GM12892 (cell line): ENCODE measurements around a stretch of chr9.

GRCh38 chr9:124477756-124478359, 27.6 kb downstream of the ADGRD2 start:
- RRBS = 50% methylated on average over 8 of the region's 50 CpGs

- RRBS = no CpG with 5 or more reads among the region's 15 CpGs
Measured at GRCh38 chr9:124511991-124512386, 4.8 kb upstream of the NR5A1 start.

GRCh38 chr9:124514455-124515190, 7.4 kb upstream of the NR5A1 start:
- RRBS = no CpG with 5 or more reads among the region's 9 CpGs

GRCh38 chr9:124595495-124596096, 88.4 kb upstream of the NR5A1 start:
- RRBS = no CpG with 5 or more reads among the region's 8 CpGs

DNA sequence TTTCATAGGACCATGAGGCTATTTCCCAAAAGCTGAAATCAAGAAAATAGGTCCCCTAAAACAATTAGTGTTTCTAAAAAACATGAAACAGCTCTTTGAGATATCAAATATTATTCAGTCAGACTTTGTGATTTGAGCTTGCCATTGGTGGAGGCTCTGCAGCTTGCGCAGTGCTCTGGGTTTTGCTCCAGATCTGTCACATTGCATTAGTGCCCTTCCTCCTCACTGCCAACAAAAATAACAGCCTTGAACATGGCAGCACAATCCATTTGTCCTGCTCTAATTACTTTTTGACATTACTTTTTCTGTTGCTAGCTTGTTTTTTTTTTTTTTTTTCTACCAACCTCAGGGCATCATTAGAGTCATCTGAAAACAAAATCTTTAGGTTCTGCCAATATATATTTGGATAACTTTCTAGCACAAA, 117.4 kb upstream of the NR5A1 start:
- RRBS = no CpG with 5 or more reads among the region's 1 CpG

GRCh38 chr9:124723212-124723724, 47.8 kb downstream of the NR6A1 start:
- RRBS = no CpG with 5 or more reads among the region's 3 CpGs

- RRBS = no CpG with 5 or more reads among the region's 7 CpGs
Measured at GRCh38 chr9:124734051-124734570, 37.0 kb downstream of the NR6A1 start.

DNA sequence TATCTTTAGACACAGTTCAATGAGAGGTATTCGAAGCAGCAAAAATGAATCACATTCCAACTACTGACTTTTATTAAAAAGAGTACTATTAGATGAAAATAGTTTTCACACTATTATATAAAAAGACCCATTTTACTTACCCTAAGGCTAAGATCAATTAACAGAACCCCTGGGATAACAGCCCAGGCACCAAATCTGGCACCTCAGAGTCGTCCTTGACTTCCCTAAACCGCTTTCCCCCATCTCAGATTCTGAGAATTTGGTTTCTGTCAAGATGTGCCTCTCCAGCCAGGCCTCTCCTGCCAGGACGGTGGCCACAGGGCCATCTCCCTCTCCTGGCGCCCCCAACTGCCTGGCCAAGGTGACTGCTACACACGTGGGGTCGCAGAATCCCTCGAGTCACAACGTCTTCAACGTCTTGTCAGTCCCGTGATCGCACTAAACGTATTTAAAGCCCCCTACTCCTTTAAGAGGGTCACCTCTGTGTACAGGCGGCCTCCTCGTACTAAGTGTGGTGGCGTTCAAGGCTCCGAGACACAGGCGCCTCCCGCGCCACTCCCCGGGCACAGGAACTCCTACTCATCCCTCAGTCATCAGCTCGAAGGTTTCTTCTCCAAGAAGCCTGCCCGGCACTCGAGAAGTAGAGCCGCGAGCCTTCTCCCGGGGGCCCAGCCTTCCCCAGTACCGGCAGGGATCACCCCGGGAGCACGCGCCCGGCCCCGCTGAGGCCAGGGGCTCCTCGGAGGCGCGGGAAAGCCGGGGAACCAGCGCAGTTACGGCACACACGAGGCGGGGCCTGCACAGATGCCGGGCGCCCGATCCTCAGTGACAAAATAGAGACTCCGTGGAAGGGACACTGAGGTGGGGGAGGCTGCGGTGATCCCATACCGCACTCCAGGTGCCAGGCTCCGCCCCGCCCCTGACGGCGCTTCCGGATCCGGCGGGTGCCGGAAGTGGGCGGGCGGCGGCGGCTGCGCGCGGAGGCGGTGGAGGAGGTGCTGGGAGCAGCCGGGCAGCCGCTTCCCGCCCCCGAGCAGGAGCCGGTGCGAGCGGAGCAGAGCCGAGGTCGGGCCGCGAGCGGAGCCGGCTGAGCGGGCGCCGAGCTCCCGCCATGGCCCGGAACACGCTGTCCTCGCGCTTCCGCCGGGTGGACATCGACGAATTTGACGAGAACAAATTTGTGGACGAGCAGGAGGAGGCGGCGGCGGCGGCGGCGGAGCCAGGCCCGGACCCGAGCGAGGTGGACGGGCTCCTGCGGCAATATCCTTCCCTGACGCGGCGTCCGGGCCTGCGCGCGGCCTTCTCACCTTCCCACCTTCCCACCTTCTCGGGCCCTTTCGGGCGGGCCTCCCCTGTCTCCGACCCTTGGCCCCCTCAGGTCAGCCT, 6.7 kb downstream of the ARPC5L start:
- RRBS = 1% methylated on average over 43 of the region's 112 CpGs

- RRBS = no CpG with 5 or more reads among the region's 4 CpGs
Measured at GRCh38 chr9:124947758-124948269, 6.9 kb upstream of the GOLGA1 start.

DNA sequence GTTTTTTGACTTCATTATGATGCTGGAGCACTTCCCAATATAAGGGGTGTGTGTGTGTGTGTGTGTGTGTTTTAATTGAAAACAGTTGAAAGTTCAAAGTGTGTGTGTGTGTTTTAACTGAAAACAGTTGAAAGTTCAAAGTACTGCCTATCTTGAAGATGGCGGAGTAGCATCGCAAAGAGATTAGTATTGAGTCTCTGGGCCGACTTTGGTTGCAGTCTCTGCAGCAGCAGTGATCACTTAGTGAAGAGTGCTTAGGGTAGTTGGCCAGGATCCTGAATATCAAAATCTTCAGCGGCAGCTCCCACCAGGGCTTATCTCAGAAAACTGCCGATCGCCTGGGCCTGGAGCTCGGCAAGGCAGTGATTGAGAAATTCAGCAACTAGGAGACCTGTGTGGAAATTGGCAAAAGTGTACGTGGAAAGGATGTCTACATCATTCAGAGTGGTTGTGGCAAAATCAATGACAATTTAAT, 7.1 kb upstream of the SCAI start:
- RRBS = no CpG with 5 or more reads among the region's 8 CpGs

- RRBS = no CpG with 5 or more reads among the region's 2 CpGs
Measured at GRCh38 chr9:125259218-125259544, 2.4 kb upstream of the GAPVD1 start.

DNA sequence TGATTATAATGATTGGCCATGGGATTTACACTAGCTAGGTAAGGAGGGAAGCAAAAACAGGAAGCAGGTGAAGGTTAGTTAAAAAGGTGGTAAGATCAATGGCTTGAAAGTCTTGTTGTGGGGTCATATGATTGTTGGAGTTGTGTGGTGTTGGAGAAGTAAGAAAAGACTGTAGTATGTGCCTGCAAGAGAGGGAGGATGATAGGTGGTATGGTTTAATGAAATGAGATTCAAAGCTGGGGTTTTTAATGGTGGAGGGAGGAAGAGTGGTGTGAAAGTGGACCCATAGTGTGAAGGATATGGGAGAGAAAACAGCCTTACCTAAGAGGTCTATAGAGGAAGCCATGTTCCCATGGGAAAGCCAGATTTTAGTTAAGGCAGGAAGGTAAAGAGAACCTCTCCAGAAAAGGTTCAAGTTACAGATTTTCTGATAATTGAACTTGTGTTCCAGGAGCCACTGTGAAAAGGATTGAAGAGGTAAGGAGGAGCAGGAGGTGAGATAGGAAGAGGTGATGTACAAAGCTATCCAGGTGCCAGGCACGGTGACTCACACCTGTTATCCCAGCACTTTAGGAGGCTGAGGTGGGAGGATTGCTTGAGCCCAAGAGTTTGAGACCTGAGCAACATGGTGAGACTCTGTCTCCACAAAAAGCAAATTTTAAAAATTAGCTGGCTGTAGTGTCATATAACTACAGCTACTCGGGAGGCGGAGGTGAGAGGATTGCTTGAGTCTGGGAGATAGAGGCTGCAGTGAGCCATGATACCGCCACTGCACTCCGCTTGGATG, 30.0 kb downstream of the GAPVD1 start:
- RRBS = no CpG with 5 or more reads among the region's 5 CpGs

DNA sequence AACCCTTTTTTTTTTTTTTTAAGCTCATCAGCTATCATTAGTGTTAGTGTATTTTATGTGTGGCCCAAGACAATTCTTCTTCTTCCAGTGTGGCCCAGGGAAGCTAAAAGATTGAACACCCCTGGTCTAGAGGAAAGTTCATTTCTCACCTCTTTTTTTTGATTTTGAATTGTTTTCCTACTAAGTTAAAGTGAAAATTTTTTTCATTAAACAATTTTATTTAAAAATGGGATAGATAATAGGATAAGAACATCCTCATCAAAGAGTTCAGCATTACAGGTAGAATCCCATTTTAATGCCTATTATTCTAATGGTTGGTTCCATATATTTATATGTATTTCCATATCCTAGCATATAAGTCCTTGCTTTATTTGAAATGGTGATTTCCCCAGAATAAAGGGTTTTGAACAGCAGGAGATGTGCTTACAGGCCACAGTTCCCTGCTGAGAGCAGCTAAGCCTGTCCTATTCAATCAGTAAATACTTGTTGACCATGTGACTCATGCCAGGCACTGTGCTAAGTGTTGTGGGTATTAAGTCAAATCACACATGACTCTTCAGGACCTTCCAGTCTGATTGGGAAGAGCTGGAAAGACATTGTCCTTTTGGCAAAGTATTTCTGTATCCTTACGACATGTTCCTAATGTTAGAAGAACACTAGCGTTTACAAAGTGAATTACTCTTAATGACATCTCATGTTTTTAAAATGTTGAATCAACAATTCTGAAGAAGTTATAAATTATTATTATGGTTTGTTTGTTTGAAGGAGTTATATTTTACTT, 81.8 kb downstream of the GAPVD1 start:
- RRBS = no CpG with 5 or more reads among the region's 2 CpGs

GRCh38 chr9:125468489-125469185, 207.0 kb downstream of the GAPVD1 start:
- RRBS = no CpG with 5 or more reads among the region's 8 CpGs

- RRBS = 94% methylated on average over 3 of the region's 10 CpGs
Measured at GRCh38 chr9:125486157-125487315, 220.5 kb downstream of the MAPKAP1 start.

GRCh38 chr9:125530005-125530583, 176.9 kb downstream of the MAPKAP1 start:
- RRBS = no CpG with 5 or more reads among the region's 1 CpG

GRCh38 chr9:125690464-125691072, 16.4 kb downstream of the MAPKAP1 start:
- RRBS = no CpG with 5 or more reads among the region's 10 CpGs

- RRBS = no CpG with 5 or more reads among the region's 4 CpGs
Measured at GRCh38 chr9:125877965-125879003, 131.1 kb downstream of the PBX3 start.